PC-3 (cell line): ENCODE data around the genes EBLN1, MSRB2 and PRTFDC1.

GRCh38 chr10:21730706-21731054 is 196.6 kb downstream of the MLLT10 start:
- RAMPAGE, long total RNA = no peak

DNA sequence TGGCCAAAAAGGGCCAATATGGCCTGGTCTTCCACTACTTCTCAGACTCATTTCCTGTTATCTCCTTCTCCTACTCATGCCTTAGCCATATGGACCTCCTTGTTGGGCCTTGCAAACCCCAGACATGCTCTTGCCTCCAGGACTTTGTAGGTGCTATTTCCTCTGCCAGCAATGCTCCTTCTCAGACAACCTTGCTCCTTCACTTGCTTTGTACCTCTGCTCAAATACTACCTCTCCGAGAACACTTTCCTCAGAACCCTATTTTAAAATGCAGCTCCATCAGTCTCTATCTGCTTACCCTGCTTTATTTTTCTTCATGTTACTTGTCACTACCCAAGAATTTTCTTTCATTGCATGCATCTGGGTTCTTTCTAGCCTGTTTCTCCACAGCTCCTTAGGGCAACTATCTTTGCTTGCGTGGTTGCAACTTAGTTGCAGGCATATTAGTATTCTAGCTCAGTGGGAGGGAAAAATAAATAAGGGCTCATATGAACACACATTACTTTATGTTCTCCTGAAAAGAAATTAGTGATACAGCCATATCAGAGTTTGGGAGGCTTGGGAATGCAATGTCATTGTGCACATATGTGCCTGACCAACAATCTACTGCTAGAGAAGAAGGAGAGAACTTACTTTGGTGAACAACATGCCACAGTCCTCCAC is 205.0 kb downstream of the DNAJC1 start:
- RAMPAGE, long total RNA = no peak

- RAMPAGE, long total RNA = no peak
Measured at GRCh38 chr10:22217875-22218100, at the start of gene EBLN1. TSS of gene EBLN1 (minus strand) at chr10:22218015.

- RAMPAGE, long total RNA = no peak
Measured at GRCh38 chr10:22513396-22514221, 168.3 kb downstream of the SPAG6 start.

GRCh38 chr10:22591470-22592038 is 122.8 kb downstream of the PIP4K2A start:
- RAMPAGE, long total RNA = no peak

DNA sequence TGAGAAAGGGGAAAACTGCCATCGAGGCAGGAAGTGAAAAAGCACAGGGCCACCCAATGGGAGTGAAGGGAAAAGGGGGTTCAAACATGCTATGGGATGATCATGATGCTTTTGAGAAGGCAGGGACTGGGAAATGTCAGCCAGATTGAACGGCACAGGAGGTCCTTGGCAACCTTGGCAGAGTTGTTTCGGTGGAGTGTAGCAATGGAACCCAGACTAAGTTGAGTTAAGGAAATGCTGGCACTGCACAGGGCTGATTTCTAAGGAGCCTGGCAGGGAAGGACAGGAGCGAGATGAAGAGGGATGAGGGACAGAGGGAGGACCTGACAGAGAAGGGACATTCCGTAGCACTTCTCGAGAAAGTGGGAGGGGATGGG is 101.4 kb downstream of the PIP4K2A start:
- RAMPAGE, long total RNA = no peak

GRCh38 chr10:22651199-22652046 is 63.0 kb downstream of the PIP4K2A start:
- RAMPAGE, long total RNA = no peak

- RAMPAGE, long total RNA = no peak
Measured at GRCh38 chr10:22720695-22721128, 6.3 kb upstream of the PIP4K2A start.

DNA sequence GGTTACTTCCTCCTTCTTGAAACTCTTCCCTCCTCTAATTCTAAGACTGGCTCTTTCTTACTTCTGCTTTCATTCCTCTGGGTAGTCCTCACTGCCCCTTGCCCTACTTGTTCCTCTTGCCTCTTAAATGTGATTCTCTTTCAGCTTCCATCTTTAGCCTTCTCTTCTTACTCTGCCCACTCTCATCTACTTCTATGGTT is 28.4 kb upstream of the PIP4K2A start:
- RAMPAGE, long total RNA = no peak

- RAMPAGE, long total RNA = no peak
Measured at GRCh38 chr10:23095234-23095975, at the start of gene MSRB2. TSS of gene MSRB2 (plus strand) at chr10:23095579.

- RAMPAGE, long total RNA = no peak
Measured at GRCh38 chr10:23340895-23341319, 3.7 kb downstream of the C10orf67 start.

GRCh38 chr10:23367757-23368801 is 23.5 kb upstream of the C10orf67 start:
- RAMPAGE, long total RNA = no peak

DNA sequence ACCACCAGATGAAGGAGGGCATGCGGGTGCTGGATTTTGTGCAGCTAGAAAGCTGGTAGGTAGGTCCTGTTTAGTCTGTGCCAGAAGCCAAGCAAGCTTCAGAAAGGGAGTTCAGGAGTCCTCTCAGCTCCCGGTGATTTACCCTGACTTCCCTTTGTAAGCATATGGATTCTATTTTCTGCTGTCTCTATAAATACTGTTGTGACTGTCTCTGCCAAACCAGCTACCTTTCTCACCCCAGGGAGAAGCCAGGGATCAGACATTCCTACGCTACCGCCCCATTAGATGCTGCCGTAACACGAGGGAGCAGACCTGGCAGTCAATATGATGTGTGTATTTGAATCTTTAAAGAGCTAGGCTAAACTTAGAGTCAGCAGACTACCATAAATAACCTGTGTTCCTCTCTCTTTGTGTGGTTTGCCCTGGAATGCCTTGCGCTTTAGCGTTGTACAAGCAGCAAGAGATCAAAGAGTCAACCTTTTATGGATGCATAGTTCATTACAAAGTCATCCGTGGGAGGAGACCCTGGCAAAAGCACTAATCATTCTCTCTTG is 200.3 kb upstream of the KIAA1217 start:
- RAMPAGE, long total RNA = no peak

- RAMPAGE, long total RNA = no peak
Measured at GRCh38 chr10:24213825-24214256, 4.9 kb downstream of the KIAA1217 start.

DNA sequence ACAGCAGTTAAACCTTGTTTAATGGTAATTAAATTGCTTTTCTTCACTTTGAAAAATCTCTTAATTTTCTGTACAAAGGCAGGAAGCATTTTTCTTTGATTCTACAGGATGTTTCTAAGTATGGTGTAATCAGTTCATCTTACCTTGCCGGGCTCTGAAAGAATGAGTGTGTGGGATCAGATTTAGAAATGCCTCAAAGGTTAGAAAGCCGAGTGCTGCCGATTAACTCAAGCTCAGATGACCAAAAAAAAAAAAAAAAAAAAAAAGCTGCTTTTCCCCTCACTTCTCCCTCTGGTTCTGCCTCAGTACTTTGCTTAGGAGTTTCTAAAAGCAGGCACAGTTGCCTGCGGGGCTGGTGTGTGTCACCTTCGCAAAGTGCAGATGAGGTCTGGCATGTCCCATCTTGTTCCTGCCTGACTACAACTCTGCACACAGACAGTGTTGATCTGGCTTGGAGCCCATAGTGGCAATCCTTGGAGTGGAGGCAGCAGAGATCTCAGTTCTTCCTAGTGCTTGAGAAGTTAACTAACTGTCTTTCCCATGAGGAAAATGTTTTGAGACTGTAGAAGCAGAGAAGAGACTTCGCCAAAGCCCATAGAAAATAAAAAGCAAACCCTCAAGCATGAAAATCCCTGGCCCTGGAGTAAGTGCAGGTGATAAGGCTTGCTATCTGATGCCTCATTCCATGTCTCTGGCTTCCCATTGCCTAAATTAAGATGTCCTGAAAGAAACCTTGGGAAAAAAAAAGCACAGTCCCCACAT is 47.0 kb downstream of the KIAA1217 start:
- RAMPAGE, long total RNA = no peak

GRCh38 chr10:24277682-24278430 is 68.9 kb downstream of the KIAA1217 start:
- RAMPAGE, long total RNA = no peak

- RAMPAGE, long total RNA = no peak
Measured at GRCh38 chr10:24406721-24407234, 197.8 kb downstream of the KIAA1217 start.

GRCh38 chr10:24722497-24723019 is 1.1 kb downstream of the ARHGAP21 start:
- RAMPAGE, long total RNA = no peak

DNA sequence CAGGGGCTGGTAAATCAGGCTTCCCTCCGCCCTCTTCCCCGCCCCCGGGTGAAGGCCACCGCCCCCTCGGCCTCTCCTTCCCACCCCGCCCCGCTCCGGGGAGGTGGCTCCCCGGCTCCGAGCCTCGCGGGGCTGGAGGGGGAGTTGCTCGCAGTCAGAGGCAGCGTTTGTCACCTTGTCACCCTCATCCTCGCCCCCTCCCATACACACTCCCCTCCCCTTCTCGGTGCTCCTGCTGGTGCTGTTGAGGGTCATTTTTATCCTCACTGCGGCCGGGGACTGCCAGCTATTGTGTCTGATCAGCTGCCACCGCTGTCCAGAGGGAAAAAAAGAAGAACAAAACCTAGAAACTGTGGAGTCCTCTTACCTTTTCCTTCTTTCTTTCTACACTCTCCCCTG is 1.1 kb upstream of the ARHGAP21 start:
- RAMPAGE, long total RNA = no peak

GRCh38 chr10:24952088-24952691 is at the start of gene PRTFDC1:
TSS of gene PRTFDC1 (minus strand) at chr10:24952606.
- RAMPAGE, long total RNA = start-site peak on the minus strand at chr10:24952583-24952606, 53 and 26 reads in 2 replicates